Left lung (tissue), 1 donor: ENCODE measurements around a stretch of chr11.

- PRO-cap = no peak
Observed at GRCh38 chr11:64286377-64286894, 788 bp downstream of the GPR137 start.

DNA sequence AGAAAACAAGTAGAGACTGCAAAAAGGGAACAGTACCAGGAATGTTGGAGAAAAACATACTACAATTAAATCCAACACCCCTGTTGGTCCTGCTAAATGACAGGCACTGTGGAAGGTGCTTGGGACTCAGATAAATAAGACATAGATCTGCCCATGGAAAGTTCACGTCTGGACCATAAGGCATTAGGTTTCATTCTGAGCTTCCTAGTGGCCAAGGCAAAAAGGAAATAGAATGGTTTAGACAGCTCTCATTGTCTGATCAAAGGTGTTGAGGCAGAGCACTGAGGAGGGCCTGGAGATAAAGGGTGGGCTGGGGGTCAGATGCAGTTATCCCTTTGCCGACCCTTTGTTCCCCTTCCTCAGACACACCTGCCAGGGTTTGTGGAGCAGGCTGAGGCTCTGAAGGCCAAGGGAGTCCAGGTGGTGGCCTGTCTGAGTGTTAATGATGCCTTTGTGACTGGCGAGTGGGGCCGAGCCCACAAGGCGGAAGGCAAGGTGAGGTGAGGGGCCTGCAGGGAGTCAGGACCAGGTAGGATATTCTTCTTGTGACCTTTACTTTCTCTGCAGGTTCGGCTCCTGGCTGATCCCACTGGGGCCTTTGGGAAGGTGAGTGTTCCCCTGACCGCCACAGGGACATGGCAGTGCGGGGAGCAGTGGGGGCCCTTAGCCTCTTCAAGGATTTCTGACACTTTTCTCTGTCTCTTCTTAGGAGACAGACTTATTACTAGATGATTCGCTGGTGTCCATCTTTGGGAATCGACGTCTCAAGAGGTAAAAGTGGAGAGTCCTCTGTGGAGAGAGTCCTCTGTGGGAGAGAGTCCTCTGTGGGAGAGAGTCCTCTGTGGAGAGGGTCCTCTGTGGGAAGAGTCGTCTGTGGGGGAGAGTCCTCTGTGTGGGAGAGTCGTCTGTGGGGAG is 2.6 kb downstream of the PRDX5 start:
- PRO-cap = no peak

DNA sequence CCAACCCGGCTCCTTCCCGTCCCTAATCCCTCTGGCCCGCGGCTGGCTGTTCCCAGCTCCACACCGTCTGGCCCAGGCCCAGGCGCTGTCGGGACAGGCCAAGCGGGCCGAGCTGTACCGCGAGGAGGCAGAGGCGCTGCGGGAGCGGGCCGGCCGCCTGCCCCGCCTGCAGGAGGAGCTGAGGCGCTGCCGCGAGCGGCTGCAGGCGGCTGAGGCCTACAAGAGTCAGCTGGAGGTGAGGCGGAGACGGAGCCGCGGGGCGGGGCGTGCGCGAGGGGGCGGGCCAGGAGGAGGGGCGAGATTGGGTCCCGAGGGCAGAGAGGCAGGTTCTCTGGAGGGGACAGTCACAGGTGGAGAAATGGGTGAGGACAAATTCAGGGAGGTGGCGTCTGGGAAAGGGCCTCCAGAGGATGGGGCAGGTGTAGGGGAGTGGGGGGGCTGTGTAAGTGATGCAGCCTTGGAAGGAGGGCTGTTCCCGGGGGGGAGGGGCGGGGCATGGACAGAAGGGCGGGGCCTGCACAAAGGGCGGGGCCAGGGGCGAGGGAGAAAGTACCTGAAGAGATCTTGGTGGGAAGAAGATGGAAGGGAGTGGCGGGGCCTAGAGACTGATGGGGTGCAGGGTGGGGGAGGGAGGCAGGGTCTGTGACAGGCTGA is 2.6 kb downstream of the CCDC88B start:
- PRO-cap = bidirectional peak, plus-strand start at position 298 of the sequence, minus-strand start at position 69 of the sequence

GRCh38 chr11:64448718-64449384 is 89.9 kb downstream of the RPS6KA4 start:
- PRO-cap = bidirectional peak, plus-strand start at chr11:64449019, minus-strand start at chr11:64448793

DNA sequence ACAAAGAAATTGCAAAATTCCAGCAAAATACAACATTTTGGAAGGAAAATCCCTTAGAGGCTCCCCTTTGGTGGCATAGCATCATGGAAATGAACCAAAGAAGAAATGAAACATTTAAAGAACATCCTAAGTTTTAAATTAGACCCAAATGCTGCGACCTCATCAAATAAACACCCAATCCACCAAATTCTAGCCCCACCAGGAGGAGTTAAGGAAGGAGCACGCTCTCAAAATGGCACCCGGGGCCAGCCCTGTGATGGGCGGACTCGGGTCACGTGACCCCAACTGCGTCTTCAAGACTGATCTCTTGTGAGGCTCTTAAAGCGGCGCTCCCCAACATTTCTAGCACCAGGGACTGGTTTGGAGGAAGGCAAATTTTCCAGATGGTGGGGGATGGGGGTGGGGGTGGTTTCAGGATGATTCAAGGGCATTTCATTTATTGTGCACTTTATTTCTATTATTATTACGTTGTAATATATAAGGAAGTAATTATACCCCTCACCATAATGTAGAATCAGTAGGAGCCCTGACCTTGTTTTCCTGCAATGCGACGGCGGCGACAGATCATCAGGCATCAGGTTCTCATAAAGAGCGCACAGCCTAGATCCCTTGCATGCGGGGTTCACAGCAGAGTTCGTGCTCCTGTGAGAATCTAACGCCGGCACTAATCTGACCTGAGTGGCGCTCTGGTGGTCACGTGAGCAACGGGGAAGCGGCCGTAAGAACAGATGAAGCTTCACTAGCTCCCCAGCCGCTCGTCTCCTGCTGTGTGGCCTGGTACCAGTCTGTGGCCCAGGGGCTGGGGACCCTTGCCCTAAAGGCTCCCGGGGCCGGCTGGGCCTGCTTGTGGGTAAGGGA is 55.4 kb upstream of the SLC22A11 start:
- PRO-cap = no peak

GRCh38 chr11:64533935-64534195 is 21.9 kb upstream of the SLC22A11 start:
- PRO-cap = no peak

DNA sequence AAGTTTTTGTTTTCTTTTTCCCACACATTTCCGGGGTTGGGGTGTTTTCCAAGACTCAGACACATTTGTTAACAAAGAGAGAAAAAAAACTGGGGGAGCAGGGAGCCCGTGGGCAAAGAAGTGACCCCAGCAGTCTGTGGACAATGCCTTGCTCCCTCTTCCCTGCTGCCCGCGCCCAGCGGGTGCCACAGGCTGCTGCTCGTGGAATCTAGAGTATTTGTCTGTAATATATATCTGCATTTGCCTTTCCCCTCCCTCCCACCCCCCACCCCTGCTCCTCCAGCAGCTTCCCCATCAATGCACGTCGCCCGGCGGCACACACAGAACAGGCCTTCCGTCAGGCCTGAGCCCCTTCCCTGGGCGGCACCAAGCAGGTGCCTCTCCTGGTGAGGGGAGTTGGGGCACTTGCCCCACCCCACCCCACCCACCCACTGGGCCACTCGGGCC is 15.2 kb downstream of the SLC22A12 start:
- PRO-cap = no peak

- PRO-cap = bidirectional peak, plus-strand start at chr11:64744911, minus-strand start at chr11:64744815; bidirectional peak, plus-strand start at chr11:64745342, minus-strand start at chr11:64745105
Observed at GRCh38 chr11:64744676-64745695, 1.0 kb upstream of the RASGRP2 start.

DNA sequence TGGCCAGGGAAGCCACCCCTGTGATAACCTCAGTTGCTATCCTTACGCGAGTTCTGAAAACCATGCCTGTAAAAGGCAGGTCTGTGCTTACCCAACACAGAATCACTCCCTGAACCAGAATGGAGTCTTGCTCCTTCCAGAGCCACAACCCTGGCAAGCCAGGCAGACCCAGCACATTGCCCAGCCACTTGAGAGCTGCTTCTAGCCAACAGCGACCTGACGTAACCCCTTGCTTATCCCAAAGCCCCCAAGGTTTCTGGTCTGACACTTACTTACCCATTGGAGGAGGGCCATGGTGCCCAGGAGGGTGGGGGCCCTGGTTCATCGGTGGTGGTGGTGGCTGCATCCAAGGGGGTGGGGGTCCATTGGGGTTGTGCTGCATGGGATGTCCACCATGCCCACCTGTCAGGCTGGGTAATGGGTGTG is 7.5 kb upstream of the PYGM start:
- PRO-cap = no peak

- PRO-cap = no peak
Observed at GRCh38 chr11:64823467-64824678, 13.5 kb upstream of the MEN1 start.

DNA sequence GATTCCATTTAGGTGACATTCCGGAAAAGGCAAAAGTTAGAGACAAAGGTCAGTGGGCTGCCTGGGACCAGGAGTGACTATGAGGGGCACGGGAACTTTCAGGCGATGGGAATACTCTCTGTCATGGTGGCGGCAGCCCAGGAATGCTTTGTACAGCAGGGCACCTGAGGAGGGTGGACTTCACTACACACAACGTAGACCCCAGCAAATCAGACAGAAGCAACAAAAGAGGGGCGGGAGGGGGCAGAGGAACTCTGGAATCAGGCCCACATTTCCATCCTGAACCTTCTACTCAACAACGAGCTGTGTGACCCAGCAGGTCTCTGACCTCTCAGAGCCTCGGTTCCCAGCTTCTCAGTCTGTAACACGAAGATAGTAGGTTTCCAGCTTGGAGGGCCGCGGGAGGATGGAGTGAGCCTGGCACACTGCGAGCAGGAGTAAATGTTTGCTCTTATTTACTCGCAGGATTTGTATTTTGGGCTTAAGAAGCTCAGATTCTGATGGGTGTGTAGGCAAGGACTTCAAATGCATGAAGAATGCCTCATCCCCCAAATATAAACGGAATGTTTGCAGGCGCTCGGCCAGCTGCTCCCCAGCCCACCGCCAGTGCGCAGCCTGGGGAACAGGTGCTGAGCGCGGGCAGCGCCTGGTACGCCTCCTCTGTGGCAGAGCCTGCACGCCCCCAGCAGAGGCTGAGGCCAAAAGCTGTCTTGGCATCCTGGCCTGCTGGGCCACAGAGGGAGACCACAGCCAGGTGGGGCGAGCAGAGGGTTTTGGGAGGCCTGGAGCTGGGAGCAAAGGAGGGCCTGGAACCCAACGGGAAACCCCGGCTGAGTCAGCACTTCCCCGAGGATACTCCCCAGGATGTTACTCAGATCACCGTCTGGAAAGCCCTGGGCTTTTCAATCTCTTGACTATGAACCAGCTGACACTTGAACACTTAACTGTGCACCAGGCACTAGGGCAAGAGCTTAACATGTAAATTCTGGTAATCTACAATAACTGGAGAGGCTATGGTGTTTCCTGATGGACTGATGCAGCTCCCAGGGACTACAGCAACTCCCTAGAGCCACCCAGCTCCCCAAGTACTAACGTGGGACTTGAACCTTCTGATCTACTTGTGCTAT is 9.5 kb downstream of the EHD1 start:
- PRO-cap = no peak

GRCh38 chr11:64892107-64892525 is 13.7 kb upstream of the EHD1 start:
- PRO-cap = no peak

DNA sequence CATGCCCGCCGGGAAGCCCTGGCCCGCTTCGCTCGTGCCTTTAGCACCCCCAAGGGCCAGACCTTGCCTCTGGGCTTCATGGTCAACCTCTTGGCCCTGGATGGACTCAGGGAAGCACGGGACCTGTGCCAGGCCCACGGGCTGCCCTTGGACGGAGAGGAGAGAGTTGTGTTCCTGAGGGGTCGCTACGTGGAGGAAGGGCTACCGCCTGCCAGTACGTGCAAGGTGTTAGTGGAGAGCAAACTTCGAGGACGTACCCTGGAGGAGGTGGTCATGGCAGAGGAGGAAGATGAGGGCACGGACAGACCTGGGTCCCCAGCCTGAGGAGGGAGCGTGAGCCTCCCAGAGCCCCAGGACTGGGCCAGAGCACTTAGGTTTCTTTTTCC is 3.4 kb downstream of the SAC3D1 start:
- PRO-cap = no peak

DNA sequence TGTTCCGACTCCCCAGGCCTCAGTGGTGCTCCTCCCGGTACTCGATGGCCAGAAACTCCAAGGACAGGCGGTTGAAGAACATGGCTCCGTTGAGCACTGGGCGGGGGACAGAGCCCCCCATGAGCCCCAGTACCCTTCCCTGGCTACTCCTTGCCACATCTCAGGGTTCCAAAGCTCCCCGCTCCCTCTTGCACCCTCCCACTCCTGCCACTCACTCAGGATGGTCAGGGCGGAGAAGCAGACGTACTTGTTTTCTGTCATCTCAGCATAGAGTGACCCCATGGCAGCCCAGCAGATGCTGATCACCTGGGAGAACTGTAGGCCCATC is 510 bp downstream of the TMEM262 start:
- PRO-cap = no peak

DNA sequence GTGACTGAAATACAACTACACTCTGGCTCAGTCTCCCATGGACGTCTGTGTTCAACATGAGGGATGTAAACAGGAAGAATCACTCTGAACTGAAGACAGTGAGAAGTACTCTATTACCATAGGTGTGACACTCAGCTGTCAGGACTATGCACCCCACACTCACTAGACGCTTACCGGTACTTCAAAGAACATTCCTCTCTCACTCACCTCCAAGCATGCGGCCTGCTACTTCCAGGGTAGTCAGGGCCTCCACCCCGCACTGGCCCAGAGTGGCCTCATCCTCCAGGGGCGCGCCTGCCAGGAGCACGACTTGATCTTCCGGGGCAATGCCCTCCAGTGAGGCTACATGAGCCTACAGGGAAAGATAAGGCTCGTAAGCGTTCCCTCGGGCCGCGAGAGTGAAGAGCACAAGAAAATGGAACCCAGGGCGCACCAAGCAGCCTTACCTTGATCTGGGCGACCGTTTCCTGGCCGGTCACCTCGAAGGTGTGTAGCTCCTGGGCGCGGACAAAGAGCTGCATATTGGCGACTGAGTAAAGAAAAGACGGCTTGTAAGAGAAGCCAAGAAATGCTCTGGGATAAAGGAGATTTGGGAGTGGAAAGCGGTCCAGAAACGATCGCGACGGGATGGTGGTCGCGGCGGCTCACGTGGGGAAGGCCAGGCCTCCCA is 506 bp downstream of the FAU start:
- PRO-cap = no peak

GRCh38 chr11:65134930-65136141 is 1.0 kb upstream of the SYVN1 start:
- PRO-cap = bidirectional peak, plus-strand start at chr11:65135227, minus-strand start at chr11:65135037

DNA sequence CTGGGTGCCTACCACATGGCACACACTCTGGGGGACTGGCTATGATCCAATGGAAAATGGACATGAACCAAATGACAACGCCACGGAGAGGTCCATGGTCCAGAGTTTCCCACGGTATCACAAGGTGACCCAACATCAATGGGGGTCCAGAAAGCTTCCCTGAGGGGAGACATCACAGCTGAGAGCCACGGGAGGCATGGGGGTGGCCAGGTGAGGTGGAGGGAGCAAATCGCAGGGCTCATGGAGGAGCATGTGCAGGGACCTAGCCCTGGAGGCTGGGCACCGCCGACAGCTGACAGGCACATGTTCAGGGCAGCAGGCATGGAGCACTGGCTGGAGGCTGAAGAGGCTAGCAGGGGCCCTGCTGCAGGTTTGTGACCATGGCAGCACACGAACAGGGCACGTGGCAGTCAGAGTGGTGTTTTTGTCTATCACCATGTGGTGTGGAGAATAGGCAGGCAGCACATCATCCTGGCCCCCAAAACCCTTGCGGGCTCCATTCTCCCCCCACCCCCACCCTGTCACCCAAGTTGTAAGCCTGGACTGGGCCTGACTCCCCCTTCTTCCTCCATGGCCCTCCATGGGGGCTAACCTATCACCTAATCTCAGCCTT is 10.1 kb upstream of the CDC42EP2 start:
- PRO-cap = no peak

GRCh38 chr11:65322445-65322946 is 7.8 kb downstream of the CDC42EP2 start:
- PRO-cap = unidirectional peak, plus-strand start at chr11:65322836

DNA sequence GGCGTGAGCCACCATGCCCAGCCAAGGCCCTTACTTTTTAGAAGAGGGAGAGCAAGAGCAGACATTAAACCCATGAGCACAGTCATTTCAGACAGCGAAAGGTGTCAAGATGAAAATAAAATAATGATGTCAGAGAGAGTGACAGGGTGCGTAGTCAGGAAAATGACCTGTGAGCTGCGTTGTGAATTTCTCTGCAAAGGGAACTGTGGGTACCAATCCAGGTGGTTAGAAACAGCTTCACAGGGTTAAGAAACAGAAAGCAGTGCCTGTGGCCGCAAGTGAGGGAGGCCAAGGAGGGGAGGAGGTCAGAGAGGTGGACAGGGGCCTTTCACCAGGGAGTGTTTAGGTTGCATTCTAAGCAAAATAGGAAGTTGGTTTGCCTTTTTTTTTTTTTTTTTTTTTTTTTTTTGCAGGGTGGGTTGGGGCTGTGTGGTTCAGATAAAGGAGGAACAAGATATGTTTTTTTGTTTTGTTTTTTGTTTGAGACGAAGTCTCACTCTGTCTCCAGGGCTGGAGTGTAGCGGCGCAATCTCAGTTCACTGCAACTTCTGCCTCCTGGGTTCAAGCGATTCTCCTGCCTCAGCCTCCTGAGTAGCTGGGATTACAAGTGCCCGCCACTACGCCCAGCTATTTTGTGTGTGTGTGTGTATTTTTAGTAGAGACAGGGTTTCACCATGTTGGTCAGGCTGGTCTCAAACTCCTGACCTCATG is 7.9 kb downstream of the TIGD3 start:
- PRO-cap = no peak

- PRO-cap = no peak
Observed at GRCh38 chr11:65370847-65371614, 11.4 kb downstream of the SLC25A45 start.